SK-N-DZ (cell line): Measurements from ENCODE around the genes OTOF and FAM166C.

DNA sequence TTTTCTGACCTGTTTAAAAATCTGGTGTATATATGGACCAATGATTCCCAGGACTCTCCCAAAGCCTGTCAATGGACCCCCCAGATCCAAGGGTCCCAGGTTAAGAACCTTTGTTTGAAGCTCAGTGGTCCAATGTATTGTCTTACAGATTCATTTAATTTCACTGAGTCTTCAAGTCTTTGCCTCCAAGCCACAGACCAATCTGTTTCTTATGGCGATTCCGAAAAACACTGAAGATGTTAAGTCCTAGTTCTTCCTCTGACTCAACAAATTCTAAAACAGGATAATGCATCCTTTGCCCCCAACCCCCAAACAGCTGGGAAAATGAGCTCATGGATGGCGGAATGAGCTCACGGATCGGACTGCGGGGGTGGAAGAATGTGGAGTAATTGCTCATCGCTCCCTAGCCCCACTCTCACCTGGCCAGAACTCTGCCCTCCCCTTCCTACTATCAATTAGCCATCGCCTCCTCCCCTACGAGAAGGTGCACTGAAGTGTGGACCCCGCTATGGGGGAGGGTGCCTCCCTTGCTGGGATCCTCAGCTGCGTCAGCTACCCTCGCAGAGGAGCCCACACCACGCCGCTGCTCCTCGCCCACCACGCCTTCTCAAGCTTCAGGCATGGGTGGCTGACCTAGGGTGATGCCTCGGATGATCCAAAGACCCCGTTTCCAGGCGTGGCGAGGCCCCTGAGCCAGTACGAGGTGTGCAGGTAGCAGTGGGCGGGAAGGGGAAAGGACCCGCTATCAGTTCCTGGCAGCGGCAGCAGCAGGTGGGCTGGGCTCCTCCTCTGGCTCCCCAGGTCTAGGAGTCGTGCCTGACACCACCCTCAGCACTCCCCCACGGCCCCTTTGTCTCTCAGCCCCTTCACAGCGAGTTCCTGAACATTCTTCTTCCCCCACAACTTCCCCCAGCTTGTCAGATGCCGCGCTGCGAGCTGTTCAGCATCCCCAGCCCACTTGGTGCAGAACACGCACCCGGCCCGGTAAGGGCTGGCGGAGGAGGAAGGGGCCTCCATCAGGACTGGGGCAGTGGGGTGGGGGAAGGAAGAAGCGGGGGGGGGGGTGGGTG lies 82.1 kb upstream of the POMC start:
RAMPAGE:
- cytosol, long total RNA = no peak
- nucleus, long total RNA = no peak

GRCh38 chr2:25274856-25275797 lies 66.6 kb downstream of the DNMT3A start:
RAMPAGE:
- cytosol, long total RNA = no peak
- nucleus, long total RNA = no peak

DNA sequence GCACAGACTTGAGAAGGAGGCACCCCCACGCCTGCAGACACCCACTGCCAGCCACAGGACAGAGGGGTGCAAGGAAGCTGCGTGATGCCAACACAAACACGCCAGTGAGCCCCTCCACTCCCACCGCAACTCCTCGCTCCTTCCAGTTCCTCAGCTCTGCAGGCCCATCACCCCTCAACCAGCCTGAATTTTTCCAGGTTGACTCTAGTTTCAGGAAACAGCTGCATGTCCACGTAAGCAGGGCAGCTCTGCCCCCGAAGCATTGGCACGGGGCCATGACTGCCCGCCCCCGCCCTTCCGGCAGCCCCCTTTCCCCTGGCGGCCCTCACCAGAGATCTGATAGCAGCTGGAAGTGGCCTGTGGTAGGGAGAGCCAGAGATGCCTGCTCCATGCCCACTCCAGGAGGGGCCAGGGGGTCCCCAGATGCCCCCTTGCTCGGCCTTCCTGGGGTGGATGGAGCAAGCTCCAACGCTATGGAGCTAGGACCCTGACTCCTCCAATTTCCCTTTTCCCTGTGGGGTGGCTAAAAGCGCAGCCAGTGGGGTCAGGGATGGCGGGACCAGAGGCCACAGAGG lies 50.6 kb downstream of the DNMT3A start:
RAMPAGE:
- cytosol, long total RNA = no peak
- nucleus, long total RNA = no peak

DNA sequence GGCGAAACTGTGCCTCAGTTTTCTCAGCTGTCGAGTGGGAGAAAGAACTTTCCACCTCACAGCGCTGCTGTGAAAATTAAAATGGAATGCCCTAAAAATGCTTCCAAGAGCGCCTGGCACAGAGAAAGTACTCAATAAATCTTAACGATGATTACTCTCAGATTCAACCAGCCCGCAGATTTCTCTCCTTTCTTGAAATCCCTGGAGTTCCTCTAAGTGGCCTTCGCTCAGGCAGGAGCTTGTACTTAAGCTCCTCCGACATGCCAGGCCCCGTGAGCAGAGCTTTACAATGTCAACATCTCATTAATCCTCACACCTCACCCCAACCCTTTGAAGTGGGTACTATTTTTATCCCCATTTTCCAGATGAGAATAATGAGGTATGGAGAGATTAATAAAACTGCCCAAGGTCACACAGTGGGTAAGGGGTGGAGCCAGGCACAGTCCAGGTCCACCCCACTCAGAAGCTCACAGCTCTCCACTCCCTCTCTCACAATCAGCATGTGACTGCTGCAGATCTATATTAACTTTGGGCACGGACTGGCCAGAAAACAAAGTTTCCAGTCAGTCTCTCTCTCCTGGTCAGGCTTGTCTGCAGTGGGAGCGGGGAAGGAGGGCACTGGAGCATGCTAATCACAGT lies 18.1 kb downstream of the DNMT3A start:
RAMPAGE:
- cytosol, long total RNA = no peak
- nucleus, long total RNA = no peak

GRCh38 chr2:25673688-25674330 lies 432 bp upstream of the DTNB start:
RAMPAGE:
- cytosol, long total RNA = no peak
- nucleus, long total RNA = no peak

DNA sequence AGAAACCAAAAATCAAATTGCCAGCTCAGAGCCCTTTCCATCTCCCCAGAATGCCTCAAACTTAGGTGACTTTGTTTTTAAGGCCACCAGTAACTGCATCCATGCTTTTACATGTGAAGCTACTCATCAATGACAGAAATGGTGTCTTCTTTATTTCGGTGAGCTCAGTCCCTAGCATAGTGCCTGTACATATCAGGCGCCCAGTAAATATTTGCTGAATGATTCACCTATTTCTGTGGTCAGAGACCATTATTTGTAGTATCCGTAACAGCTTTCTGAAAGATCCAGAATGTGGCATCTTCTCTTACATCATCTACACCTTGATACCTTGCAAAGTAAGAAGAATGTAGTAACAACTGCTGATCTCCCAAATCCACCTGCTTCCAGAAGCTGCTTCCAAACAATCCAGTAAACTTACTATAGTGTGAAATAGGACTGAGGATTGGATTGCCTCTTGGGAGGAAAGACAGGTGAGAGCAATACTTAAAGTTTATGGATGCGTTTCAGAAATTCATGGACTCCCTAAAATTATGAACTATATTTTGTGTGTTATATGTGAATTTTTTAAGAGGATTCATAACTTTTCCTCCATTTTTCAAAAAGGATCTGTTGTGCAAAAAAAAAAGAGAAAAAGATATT lies 845 bp upstream of the ASXL2 start:
RAMPAGE:
- cytosol, long total RNA = no peak
- nucleus, long total RNA = no peak

DNA sequence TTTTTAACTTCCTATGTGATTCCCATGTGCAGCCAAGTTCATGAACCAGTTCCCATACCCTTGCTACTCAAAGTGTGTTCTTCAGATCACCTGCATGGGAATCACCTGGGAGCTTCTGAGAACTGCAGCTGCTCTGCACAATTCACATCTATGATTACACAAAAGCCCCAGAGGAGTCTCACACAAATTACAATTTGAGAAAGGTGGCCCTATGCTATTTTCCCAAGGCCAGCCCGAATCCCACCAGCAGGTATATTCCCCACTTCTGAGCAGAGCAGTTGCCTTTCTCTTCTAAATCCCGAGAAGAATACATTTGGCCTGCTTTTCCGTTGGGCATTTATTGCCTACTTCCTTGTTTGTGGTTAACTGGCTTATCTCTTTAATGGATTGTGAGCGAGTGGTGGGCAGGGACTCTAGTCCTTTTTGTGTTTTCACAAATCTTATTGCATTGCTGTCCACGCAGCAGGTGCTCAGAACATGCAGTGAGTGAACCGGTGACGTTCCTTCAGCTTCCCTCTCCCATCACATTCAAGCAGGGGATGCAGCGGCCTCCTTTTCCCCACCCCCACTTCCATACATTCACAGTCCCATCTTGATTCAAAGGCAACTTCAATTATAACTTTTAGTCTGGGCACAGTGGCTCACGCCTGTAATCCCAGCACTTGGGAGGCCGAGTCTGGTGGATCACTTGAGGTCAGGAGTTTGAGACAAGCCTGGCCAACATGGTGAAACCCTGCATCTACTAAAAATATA lies 28.9 kb upstream of the GAREM2 start:
RAMPAGE:
- cytosol, long total RNA = no peak
- nucleus, long total RNA = no peak

GRCh38 chr2:26172521-26172881 lies 387 bp upstream of the GAREM2 start:
RAMPAGE:
- cytosol, long total RNA = no peak
- nucleus, long total RNA = no peak

GRCh38 chr2:26173929-26174773 lies 1.3 kb downstream of the GAREM2 start:
RAMPAGE:
- cytosol, long total RNA = no peak
- nucleus, long total RNA = no peak

GRCh38 chr2:26184497-26184696 lies 11.5 kb downstream of the GAREM2 start:
RAMPAGE:
- cytosol, long total RNA = no peak
- nucleus, long total RNA = no peak

RAMPAGE:
- cytosol, long total RNA = no peak
- nucleus, long total RNA = no peak
These were observed 22.1 kb downstream of the HADHA start for GRCh38 chr2:26222275-26222833.

GRCh38 chr2:26292702-26292974 lies 47.9 kb downstream of the HADHB start:
RAMPAGE:
- cytosol, long total RNA = no peak
- nucleus, long total RNA = no peak

RAMPAGE:
- cytosol, long total RNA = no peak
- nucleus, long total RNA = no peak
These were observed 47.0 kb upstream of the SELENOI start for GRCh38 chr2:26298835-26299365.

DNA sequence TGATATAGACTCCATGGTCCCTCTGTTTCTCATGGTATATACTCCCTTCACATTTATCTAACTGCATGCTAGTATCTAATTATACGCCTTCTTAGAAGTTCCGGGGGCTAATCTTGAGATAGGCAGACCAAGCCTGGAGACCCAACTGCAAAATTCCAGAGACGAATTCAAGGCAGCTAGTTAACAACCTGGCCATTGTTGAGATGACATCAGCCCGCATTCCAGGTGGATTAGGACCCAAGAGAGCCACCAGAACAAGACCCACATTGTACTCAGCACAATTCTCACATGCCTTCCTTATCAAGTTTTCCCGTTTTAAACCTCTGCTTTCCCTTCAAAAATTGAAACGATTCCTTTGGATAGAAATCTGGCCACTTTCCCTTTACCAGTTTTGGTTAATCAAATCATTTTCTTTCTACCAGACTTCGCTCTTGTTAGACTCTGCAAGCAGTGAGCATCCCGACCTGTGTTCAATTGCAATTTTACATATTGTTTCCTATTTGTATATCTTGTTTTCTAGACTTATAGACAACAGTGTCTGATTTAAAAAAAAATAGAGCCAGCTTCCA lies 6.2 kb upstream of the SELENOI start:
RAMPAGE:
- cytosol, long total RNA = no peak
- nucleus, long total RNA = no peak

GRCh38 chr2:26393009-26393863 lies 8.5 kb upstream of the DRC1 start:
RAMPAGE:
- cytosol, long total RNA = no peak
- nucleus, long total RNA = no peak

DNA sequence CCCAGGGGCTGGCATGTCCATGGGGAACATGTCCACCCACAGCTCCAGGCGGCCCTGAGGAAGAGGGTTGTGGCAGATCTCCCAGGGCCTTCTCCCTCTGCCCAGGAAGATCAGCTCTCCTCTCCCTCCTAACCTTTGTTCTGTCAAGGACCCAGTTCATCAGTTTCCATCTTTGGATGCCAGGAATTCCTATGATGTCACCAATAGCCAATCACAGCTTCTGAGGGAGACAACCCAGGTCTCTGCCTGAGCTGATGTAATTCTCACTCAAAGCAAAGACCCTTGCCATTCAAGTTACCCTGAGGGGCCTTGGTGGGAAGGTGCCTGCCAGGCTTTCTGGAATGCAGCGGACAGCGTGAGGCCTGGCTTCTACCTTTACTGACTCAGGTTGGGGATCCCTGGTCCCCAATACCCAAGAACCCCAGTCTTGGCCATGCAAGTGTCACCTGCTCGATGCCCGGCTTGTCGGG lies 61.8 kb downstream of the DRC1 start:
RAMPAGE:
- cytosol, long total RNA = no peak
- nucleus, long total RNA = no peak

DNA sequence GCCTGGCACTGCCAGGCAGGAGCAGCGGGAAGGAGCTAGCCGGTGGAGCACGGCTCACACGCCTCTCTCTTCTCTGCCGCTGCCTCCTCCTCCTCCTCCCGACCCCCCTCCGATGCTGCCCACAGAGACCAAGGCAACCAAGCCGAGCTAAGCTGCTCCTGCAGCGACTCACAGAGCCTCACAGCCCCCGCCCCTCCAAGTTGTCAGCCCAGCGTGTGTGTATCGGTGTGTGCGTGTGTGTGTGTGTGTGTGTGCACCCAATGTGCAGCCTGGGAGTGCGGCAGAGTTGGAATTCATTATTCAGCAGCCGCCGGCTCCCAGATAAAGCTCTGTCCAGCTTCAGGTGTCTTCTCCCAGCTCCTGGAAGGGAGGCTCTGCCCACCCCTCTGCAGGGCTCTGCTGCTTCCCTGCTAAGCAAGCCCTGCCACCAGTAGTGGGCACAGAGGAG lies at the start of gene OTOF:
Gene OTOF (minus strand): TSS at position 172 of the 448 bp plus-strand sequence.
RAMPAGE:
- cytosol, long total RNA = no peak
- nucleus, long total RNA = no peak

GRCh38 chr2:26562105-26562684 lies at the start of gene FAM166C:
FAM166C (plus strand) TSS chr2:26562587.
RAMPAGE:
- cytosol, long total RNA = no peak
- nucleus, long total RNA = no peak

GRCh38 chr2:26691209-26691767 lies 1.2 kb upstream of the KCNK3 start:
RAMPAGE:
- cytosol, long total RNA = no peak
- nucleus, long total RNA = no peak

RAMPAGE:
- cytosol, long total RNA = no peak
- nucleus, long total RNA = no peak
These were observed 27.9 kb downstream of the KCNK3 start for GRCh38 chr2:26720220-26720981.